ENCODE measurements around a stretch of chr2.

- RRBS: no CpG with 5 or more reads among the region's 13 CpGs
Measured at GRCh38 chr2:430578-431114, 142.8 kb upstream of the ALKAL2 start.

DNA sequence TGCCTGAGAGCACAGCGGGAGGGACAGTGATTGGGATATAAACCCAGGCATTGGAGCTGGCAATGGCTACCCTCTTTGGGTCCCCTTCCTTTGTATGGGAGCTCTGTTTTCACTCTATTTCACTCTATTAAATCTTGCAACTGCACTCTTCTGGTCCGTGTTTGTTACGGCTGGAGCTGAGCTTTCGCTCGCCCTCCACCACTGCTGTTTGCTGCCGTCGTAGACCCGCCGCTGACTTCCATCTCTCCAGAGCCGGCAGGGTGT is 84.9 kb downstream of the TMEM18 start:
- RRBS: no CpG with 5 or more reads among the region's 10 CpGs

- RRBS: no CpG with 5 or more reads among the region's 21 CpGs
Measured at GRCh38 chr2:660488-660966, 16.7 kb downstream of the TMEM18 start.

DNA sequence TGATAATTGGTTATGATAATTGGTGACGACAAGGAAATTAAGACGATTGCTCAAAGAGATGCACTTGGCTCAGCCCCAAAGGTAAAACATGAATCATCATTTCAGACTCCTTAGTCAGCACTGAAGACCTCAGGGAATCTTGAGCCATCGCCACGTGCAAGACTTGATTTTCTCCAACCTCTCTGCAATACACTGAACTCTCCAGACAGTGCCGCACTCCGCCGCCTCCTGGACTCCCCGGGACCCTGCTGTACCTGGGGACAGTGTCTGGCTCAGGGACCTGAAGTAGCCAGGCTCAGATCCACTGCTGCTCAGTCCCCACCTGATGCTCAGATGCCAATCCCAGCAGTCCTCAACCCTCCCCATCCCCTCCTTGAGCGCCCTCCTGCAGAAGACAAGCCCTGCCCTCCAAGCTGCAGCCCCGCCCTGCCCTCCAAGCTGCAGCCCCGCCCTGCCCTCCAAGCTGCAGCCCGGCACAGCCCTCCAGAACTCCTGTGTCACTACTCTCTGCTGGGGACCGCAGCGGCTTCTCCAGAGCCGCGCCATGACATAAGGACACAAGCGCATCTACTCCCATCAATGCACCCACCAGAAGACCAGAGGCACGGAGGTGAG is 1.1 kb downstream of the TMEM18 start:
- RRBS: no CpG with 5 or more reads among the region's 18 CpGs

- RRBS: no CpG with 5 or more reads among the region's 16 CpGs
Measured at GRCh38 chr2:855084-855734, 95.4 kb upstream of the SNTG2 start.

GRCh38 chr2:1056790-1057321 is 106.2 kb downstream of the SNTG2 start:
- RRBS: no CpG with 5 or more reads among the region's 27 CpGs

DNA sequence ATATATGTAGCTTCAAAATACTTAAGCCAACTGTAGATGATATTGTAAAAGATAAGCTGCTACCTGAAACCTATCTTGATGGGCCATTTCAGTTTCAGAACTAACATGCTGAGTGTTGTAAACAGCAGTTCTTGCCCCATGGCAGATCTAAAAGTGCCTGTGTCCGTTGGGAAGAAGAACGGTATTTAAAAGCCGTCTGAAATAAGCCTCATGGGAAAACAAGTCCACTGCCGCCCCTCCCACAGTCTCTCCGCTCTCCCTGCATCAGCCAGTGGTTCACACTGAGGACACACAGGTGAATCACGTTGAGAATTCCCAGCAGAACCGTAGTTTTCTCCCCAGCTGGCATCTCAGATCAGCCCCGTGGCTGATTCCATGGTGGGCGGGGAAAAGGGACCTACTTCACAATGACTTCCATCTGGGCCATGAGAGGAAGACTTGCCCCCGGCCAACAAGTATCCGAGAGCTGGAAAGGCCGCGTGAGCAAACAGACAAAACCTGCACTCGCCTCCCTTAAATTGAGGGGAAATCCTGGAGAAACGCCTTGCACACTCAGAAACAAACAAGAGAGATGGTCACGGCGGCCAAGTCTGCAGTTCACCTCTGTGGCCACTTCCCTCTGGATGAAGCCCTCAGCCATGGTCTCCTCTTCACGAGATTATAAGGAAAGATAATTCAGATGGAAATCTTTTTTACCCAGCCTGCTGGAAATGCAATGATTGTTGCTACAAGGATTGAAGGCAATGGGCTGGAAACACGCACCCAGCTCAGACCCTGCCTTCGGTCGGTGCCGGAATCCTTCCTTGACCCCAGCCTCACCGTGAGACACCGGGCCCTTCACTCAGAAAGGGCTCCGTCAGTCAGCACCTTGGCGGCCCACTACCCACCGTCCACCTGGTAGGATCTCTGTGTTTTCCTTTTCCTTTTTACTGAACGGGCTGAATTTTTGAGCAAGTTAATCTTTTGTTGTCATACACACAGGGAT is 39.5 kb upstream of the TPO start:
- RRBS: no CpG with 5 or more reads among the region's 28 CpGs

- RRBS: no CpG with 5 or more reads among the region's 14 CpGs
Measured at GRCh38 chr2:1414176-1414544, 897 bp downstream of the TPO start.

- RRBS: 24% methylated on average over 4 of the region's 11 CpGs
Measured at GRCh38 chr2:1586941-1587490, 157.3 kb downstream of the PXDN start.

GRCh38 chr2:1631541-1632215 is 112.6 kb downstream of the PXDN start:
- RRBS: no CpG with 5 or more reads among the region's 6 CpGs

DNA sequence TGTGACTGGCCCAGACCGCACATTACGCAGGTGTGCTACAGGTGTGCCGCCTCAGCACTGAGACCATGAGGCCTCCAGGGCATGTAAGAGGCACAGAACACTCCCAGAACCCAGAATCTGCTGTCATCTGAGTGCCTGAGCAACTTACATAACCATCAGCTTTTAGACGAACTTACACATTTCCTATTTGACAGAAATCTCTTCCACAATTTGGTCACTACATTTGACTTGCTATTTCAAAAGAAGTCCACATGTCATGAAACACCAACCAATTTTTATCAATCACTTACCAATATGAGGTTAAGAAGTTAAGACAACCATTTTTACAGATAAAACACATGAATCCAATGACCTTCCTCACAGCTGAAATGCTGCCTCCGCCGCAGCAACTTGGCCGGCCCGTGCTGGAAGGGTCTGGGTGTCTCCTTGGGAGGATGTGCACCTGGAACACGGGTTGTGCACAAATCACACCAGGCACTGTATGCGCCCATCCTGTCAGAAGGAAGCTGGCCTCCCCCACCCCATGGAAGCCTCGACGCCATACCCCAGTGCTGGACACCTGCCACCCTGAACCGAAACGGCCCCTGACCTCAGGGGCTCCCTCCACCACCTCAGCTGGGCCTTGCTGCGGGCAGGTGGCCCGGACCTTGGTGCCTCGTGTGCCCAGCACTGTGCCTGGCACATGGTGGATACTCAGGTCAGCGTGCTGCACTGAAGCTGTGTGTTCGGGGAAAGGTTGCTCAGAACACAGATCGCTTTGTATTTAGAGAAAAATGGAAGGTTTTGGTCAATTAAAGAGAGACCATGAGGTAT is 111.9 kb downstream of the PXDN start:
- RRBS: no CpG with 5 or more reads among the region's 20 CpGs

GRCh38 chr2:1675486-1676041 is 68.8 kb downstream of the PXDN start:
- RRBS: no CpG with 5 or more reads among the region's 9 CpGs

DNA sequence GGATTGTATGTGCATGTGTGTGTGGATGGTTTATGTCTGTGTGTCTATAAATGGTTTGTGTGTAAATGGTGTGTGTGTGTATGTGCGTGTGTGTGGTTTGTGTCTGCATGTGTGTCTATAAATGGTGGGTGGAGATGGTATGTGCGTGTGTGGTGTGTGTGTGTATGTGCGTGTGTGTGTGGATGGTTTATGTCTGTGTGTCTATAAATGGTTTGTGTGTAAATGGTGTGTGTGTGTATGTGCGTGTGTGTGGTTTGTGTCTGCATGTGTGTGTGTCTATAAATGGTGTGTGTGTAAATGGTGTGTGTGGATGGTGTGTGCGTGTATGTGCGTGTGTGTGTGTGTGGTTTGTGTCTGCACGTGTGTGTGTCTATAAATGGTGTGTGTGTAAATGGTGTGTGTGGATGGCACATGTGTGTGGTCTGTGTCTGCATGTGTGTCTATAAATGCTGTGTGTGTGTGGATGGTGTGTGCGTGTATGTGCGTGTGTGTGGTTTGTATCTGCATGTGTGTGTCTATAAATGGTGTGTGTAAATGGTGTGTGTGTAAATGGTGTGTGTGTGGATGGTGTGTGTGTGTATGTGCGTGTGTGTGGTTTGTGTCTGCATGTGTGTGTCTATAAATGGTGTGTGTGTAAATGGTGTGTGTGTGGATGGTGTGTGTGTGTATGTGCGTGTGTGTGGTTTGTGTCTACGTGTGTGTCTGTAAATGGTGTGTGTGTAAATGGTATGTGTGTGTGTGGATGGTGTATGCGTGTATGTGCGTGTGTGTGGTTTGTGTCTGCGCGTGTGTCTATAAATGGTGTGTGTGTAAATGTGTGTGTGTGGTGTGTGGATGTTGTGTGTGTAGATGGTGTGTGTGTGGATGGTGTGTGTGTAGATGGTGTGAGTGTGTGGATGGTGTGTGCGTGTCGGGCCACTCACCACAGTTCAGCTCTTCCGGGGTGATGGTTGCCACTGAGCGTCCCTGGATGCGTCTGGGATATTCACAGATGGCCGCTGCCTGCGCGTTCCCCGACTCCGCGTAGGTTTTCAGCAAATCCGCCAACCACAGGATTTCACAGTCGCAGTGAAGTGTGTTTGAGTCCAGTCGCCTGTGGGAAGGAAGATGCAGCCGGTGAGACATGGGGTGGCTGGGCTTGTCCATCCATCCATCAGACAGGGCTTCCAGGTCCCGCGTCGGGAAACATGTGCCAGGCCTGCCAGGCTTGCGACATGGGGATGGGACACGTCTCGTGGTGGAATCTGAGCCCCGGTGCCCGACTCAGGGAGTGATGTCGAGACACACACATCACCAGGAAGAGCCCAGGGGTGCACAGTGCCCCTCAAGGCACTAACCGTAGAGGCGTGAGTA is 64.6 kb downstream of the PXDN start:
- RRBS: no CpG with 5 or more reads among the region's 42 CpGs

- RRBS: no CpG with 5 or more reads among the region's 28 CpGs
Measured at GRCh38 chr2:1707633-1708582, 36.4 kb downstream of the PXDN start.

DNA sequence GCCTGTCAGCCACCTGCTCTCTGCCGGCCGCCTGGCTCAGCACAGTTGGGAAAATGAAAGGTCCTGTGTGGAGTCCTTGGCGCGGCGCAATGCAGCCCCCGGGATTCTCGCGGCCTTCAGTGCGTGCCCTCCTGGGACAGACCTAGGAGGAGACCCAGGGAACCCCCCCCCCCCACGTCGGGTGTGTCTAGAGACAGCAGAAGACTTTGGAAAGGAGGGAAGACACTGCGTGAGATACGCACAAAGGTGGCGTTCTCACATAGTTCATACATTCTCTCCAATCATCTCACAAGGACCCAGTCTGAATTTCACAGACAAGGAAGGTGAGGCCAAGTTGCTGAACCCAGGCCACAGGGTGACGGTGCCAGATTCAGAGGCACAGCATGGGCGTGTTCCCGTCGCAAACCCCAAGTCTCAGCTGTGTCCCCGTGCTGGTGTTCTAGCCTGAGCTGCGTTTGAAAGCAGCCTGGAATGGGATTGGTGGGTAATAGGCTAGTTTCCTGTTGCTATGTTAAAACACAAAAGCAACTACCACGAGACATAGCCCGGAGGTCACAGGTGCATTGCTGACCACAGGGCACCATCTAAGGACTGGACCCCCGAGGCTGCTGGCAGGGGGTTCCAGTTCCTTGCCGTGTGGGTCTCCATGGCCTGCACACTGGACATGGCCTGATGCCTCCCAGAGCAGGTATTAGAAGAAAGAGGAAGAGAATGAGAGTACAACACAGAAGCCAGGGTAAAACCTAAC is 935 bp upstream of the PXDN start:
- RRBS: 14% methylated on average over 6 of the region's 24 CpGs

DNA sequence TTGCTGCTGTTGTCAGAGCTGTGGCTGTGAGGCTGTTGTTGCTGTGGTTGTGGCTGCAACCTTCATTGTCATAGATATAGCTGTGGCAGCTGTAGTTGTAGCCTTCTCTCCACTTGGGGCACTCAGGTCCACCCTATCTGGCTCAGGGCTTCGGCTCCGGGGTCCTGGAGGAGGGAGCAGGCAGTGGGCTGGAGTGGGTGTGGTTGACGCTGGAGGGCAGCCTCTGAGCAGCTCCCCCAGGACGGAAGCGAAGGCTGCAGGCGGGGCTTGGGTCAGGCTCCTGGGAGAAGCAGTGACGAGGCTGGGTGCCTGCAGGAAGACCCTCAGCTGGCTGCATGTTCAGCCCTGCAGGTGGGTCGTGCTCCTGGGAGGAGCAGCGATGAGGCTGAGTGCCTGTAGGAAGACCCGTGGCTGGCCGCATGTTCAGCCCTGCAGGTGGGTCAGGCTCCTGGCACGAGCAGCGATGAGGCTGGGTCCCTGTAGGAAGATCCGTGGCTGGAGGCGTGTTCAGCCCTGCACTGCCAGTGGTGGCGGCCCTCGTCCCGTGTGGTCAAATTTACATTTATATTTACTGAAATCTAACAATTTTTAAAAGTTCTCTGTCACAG is 79.1 kb upstream of the PXDN start:
- RRBS: no CpG with 5 or more reads among the region's 18 CpGs

- RRBS: 16% methylated on average over 10 of the region's 18 CpGs
Measured at GRCh38 chr2:2769705-2770383, 438.8 kb upstream of the MYT1L start.

DNA sequence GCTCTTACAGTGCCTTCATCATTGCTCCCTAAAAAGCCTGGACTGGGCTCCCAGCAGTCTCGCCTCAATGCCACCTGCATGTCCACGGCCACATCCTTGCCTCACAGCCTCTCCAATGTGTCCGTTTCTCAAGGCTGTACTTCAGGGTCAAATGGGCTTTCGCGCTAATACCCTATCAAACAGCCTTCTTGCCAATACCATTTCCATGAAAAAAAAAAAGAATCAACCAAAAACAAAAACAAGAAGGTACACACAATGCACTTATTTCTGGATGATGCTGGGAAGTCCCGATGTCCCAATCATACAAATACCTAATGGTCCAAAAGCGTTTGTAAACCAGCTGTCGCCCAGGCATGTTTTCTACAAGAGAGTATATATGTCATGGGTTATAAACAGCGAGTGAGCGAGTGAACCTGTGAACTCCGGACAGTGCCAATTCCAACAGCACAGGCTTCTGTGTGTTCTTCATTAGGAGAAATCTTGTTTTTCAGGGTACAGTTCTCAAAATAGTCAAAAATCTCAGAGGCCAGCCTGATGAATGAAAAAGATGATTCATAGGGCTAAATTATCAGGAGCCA is 77.1 kb downstream of the EIPR1 start:
- RRBS: no CpG with 5 or more reads among the region's 11 CpGs

GRCh38 chr2:3465575-3466500 is 53.5 kb downstream of the ADI1 start:
- RRBS: no CpG with 5 or more reads among the region's 22 CpGs

GRCh38 chr2:4760933-4761229 is 931.3 kb upstream of the SOX11 start:
- RRBS: no CpG with 5 or more reads among the region's 1 CpG